Epidermal melanocyte (primary cell): Measurements from ENCODE around the gene PTPRE.

GRCh38 chr10:125156658-125157141 lies 128.8 kb upstream of the CTBP2 start:
- RRBS: no CpG with 5 or more reads among the region's 6 CpGs

DNA sequence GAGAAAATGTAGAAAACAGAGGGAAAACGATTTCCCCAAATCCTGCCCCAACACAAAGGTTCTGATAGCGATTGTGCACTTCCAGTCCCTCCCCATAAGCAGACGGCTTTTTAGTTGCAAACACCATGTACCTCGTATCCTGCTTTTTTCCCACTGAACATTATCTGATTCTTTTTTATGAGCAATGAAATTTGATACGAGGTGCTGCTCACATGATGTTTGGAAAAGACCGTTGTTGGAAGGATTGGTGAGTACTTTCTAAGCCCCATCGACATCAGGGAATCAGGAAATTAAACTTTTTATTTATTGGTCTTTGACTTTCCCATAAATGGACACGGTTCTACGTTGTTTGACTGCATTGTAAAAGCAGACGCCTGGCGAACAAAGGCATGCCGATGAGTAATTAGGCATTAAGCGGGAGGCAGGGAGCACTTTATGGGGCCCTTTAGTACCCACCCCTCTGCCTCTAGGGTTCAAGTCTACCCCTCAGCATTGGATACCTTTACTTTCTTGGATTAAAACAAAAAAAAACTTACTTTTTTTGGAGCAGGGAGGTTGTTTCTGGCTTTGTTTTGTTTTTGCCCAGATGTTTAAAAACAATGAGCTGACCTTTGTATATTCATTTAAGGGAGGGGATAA lies 49.3 kb downstream of the TEX36 start:
- RRBS: no CpG with 5 or more reads among the region's 13 CpGs

DNA sequence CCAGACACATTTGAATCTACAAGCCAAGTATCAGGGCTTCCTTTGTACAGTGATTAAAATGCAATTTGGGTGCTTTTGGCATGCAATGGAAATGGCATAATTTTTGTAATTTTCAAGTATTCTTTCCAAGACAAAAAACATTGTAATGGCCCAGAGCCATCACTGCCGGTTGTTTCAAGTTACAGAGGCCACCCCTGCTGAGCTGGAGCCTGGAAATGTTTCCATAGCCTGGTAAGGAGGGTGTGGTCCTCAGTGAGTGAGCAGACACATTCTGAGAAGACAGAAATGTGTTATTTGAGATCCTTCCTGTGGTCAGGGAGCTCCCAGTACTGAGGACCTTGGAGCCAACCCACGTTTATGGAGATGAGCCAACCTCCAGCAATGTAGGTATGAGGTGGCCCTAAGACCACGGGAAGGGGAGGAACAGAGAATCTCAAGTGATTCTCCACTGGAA lies 20.9 kb downstream of the TEX36 start:
- RRBS: no CpG with 5 or more reads among the region's 3 CpGs

GRCh38 chr10:125691174-125691748 lies 8.3 kb upstream of the TEX36 start:
- RRBS: no CpG with 5 or more reads among the region's 16 CpGs

- RRBS: no CpG with 5 or more reads among the region's 8 CpGs
Observed at GRCh38 chr10:125852229-125852761, 28.8 kb downstream of the DHX32 start.

DNA sequence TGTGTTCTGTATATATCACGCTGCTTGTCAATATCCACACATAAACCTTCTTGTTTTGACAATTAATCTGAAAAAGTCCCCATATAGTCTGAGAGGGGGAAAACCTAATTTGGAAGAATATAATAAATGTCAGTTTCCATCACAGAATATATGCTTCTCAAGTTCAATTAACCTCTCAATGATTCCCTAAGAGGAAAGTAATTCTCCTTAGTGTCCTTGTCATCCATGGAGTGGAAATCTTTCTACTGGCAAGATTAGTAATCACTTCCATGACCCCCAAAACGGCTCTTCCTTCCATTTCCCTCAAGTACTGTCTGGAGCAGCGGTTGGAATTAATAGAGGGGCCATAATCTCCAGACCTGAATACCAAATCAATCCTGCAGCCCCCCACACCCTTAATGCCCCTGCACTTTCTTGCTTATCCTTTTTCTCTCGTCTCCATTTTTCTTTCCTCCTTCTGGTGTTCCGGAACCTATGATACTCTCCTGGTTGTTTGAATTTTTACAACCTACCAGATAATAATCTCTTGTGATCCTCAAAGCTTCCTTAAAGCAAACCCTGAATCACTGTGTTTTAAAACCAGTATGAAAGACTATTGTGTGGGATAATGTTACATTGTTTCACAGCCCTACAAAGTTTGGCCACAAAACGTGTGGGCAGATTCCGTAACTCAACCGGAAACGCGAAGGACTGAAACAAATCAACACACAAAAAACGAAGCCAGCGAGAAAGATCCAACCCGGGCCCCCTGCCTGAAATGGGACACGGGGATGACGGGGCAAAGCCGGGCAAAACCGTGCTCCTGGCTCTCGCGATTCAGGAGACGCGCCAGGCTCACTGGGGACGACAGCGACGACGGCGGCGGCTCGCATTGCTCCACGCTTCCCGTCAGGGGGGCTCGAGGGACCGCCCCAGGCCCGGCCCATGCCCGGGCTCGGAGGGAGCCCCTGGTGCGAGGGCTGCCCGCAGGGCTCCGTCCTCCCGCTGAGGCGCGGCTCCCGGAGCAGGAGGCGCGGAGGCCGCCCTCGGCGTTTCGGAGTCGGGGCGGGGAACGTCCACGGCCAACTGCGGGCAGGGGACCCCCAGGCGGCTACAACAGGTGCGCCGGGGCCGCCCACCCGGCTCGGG lies 968 bp upstream of the FANK1 start:
- RRBS: 46% methylated on average over 29 of the region's 59 CpGs

GRCh38 chr10:127735823-127736812 lies 867 bp upstream of the FOXI2 start:
- RRBS: 7% methylated on average over 16 of the region's 80 CpGs

GRCh38 chr10:127906353-127907452 lies at the start of gene PTPRE:
TSS of gene PTPRE (plus strand) at chr10:127907103.
- RRBS: 3% methylated on average over 51 of the region's 92 CpGs

DNA sequence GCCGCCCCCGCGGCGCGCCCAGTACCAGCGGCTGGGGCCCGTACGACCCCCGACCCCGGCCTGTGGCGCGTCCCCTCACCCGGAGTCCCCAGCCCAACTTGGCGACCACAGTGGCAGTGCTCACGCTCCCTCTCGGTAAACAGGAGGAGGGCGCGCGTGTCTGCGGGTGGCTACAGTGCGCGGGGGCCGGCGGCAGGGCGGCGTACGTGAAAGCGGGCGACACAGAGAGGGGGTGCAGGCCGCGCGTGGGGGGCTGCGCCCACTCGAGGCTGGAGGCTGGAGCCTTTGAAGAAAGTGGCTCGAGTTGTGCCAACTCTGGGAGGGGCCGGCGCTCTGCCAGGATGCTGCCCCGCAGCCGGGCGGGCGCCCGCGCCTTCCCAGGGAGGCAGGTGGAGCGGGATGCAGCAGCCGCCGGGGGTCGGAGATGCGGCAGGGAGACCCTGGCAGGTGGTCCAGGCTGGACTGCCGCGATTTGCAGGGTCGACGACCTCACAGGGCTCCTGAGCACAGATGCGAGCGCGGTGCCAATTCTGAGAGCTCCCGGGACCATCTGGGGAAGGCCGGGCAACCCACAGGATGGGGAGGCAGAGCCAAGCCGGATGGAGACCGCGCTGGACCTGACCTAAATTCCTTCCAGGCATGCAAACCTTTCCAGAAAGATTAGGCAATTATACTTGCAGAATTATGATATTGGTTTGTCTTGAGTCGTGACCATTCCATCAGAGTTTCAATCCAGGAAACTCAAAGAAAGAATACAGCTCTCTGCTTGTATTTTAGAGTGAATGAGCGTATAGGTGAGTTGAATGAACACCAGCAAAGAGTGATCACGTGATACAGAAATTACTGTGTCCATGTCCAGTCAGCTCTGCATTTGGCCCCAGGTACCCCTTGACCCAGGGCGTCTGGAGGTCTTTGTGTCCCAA lies 811 bp downstream of the PTPRE start:
- RRBS: 11% methylated on average over 27 of the region's 64 CpGs

GRCh38 chr10:127934277-127934743 lies 27.4 kb downstream of the PTPRE start:
- RRBS: no CpG with 5 or more reads among the region's 15 CpGs

DNA sequence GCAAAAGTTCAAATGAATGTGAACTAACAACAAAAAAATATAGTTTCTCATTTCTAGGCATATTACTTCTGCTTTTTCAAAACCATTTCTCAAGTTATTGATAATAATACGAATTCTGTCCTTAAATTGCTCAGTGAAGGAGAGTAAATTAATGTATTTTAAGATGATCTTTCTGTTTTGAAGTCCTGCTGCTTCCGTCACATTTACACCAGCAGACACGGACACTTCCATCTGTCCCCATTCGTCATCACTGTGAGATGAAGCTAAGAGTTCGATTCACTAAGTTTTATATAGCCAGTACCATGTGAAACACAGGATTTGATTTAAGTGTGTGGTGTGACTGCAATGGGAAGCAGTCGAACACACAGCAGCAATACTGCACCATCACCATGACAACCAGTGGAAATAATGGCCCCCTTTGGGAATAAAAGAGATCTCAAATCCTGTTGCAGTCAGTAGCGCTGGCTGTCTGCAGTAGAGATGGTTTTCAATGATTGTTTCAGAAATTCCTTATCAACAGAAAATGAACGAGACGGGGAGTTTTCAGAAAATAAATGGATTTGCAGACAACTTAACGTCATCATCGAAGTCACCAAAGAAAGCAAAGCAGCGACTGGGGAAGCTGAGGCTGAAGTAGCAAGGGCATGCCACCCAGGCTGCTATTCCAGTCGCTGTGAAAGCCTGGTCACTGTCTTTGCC lies 90.9 kb downstream of the PTPRE start:
- RRBS: no CpG with 5 or more reads among the region's 13 CpGs

DNA sequence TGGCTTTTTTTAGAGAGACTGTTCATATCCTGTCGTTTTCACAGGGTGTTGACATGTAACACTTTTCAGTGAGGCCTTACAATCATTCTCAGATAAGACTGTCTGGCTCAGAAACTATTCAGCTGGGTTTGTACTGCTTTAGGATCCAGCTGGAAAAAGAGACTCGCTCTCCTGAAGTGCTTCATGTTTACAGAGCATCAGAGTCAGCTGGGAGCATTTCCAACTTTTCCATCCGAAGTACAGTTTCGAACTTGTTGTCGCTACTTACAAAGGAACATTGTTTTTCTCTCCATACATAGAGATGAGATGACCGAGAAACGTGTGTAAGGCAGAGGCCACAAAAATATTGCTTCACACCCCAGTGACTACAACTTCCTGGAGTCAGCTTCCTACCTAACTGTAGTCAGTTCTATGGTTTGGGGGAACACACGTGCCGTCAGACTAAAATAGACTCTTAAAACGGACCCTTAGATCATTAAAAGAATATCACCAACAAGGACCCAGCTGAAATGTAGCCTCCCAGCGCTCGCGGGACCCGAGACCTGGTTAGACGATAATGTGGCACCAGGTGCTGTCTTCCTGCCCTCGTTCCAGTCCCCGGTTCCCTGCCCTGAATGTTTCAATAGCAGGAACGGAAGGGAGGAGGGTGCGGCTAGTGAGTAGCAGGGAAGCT lies 78.0 kb downstream of the MKI67 start:
- RRBS: no CpG with 5 or more reads among the region's 19 CpGs

- RRBS: 63% methylated on average over 4 of the region's 7 CpGs
Observed at GRCh38 chr10:128064820-128065176, 61.4 kb downstream of the MKI67 start.

- RRBS: no CpG with 5 or more reads among the region's 14 CpGs
Observed at GRCh38 chr10:128103568-128104513, 22.4 kb downstream of the MKI67 start.

GRCh38 chr10:128220945-128221709 lies 94.9 kb upstream of the MKI67 start:
- RRBS: no CpG with 5 or more reads among the region's 16 CpGs

GRCh38 chr10:128540002-128540658 lies 413.9 kb upstream of the MKI67 start:
- RRBS: 7% methylated on average over 21 of the region's 33 CpGs

DNA sequence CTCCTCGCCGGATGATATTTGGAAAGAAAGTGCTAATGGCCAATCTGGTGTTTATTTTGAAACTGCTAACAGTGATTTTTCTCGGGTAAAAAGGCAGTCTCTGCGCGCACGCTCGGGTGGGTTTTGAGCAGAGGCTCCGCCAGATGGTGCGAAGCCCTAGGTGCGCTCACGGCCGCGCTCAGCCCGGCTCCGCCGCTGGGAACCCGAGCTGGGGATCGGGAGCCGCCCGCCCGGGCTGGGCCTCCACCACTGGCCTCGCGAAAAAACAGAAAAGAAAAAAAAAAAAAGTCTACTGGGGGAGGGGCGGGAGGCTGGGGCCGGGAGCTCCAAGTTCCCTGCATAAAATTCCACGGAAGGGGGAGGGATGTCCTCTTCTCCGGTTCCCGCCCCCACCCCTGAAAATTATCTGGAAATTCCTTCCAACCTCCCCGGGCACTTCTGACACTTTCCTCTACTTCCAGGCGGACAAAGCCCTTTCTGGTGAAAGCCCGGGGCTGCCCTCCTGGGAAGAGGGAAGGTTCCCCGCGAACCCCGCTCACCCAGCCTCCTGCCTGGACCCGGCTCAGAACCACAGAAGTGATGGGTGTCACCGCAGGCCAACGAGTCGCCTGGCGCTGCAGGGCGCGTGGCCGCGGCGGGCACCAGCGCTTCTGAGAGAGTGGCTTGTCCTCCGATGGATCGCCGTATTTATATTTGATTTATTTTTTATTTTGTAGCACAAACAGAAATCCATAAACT lies 4.1 kb downstream of the EBF3 start:
- RRBS: 11% methylated on average over 22 of the region's 48 CpGs

DNA sequence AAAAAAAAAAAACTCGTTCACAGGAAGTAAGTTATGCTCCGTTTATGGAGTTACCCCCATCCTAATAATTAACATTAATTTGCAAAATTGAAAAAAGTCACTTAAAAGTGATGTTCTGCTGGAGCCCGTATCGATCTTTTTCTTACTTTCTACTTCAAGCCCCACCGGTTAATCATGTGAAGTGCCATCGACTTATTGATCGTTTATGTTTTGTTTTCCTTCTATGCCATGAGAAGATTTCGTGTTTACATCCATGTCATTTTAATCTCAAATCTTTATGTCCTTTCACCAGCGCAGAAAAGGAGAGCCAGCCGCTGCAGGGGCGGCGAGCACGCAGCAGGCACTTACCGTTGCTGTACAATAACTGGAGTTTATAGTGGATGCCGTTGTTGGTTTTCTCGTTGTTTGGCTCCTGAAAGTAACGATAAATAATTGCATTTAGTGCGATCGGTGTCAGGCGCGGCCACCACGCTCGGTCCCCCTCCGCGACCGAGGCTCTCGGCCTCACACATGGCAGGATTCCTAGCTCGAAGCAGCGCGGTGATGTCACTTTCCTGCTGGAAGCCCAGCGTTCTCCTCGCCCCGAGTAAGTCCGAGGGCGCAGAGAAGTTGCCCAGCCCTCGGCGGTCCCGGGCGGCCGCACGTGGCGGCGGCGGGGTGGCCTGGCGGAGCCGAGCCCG lies 1.3 kb downstream of the EBF3 start:
- RRBS: 2% methylated on average over 8 of the region's 47 CpGs

DNA sequence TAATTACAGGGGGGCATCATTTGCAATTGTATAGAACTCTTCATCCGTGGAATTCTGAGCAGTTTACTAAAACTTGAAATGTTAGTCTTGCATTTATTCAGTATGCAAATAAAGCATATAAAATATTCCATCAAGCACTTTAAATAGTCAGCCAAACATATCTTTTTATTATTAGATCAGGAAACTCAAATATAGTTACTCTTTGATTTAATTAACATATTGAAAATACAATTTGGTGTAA lies 92.4 kb downstream of the GLRX3 start:
- RRBS: no CpG with 5 or more reads among the region's 1 CpG

DNA sequence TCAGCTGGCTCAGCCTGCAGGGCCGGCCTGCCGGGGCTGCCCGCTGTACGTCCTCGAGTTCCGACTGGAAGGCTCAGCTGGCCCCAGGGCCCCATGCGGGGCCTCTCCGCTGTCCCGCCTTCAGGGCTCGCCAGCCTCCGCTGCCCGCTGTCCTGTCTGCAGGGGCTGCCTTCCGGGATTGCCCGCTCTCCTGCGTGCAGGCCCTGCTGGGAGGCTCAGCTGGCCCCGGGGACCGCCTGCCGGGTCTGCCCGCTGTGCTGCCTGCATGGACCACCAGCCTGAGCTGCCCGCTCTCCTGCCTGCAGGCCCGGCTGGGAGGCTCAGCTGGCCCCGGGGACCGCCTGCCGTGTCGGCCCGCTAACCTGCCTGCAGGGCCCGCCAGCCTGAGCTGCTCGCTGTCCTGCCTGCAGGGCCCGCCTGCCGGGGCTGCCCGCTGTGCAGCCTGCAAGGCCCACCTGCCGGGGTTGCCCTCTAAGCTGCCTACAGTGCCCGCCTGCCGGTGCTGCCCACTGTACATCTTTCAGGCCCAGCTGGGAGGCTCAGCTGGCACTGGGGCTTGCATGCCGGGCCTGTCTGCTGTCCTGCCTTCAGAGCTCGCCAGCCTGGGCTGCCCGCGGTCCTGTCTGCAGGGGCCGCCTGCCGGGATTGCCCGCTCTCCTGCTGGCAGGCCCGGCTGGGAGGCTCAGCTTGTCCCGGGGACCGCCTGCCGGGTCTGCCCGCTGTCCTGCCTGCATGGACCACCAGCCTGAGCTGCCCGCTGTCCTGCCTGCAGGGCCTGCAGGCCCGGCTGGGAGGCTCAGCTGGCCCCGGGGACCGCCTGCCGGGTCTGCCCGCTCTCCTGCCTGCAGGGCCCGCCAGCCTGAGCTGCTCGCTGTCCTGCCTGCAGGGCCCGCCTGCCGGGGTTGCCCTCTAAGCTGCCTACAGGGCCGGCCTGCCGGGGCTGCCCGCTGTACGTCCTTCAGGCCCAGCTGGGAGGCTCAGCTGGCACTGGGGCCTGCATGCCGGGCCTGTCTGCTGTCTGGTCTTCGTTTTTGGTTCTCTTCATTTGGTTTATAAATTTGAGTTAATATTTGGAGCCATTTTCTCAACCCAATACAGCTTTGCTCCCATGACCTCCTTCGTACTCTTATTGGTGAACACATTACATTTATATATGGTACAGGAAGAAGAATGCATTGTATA lies 165.1 kb downstream of the GLRX3 start:
- RRBS: 14% methylated on average over 16 of the region's 63 CpGs